Mammary microvascular endothelial cell (primary cell): ENCODE measurements around the gene PELI2.

- RAMPAGE, long total RNA = no peak
Observed at GRCh38 chr14:54718983-54719241, 152.0 kb downstream of the SAMD4A start.

DNA sequence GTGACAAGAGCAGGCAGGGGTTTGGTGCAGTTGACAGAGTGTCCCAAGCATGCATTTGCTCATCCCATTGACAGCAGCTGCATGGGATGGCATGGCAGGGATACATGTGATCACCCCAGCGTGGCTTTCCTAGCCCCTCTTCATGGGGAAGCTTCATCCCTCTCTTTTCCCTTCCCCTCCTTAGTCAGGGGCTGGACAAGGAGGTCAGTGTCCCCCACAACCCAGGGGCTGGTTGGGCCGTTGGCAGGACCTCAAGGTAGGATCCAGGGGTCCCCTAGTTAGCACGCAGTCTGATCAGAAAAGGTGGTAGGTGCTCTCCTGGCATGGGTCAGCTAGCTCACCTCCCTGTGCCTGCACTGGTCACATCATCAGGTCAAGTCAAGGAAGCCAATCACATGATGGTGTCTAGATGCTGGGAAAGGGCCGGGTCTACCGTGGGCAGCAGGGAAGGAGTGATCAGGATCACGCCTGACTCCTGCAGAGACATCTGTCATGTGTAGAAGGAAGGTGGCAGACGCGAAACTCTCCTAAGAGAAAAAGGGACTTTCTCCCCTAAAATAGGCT, 145.0 kb downstream of the GCH1 start:
- RAMPAGE, long total RNA = no peak

DNA sequence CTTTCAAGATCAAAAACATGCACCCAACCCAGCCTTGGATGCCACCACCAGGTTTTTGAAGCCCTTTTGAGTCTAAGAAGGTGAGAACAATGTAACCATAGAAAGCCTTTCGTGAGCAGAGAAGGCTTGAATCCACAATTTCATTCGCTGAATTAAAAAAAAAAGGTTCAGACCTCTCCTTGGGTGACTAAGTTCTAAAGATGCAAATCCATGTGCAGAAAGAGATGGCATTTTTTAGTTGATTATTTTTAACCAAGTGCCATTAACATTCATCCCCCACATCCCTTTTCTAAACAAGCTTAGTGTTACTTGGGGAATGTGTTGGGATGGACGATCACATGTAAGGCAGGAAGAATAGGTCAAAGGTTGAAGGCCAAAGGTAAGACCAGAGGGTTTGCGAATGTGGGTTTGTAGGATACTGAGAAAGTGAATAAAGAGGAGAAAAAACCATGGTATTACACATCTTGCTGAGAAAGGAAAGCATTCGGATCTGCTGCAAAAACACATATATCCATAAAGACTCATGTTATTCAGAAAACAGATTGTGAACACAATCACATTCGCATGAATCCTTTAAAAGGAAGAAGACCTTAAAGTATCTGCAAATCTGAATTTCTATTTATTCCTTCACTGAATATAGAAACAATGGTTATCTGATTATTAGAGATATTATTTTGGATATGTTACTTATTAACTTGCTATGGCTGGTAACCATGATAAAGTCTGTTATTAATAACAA, 111.6 kb downstream of the GCH1 start:
- RAMPAGE, long total RNA = no peak

DNA sequence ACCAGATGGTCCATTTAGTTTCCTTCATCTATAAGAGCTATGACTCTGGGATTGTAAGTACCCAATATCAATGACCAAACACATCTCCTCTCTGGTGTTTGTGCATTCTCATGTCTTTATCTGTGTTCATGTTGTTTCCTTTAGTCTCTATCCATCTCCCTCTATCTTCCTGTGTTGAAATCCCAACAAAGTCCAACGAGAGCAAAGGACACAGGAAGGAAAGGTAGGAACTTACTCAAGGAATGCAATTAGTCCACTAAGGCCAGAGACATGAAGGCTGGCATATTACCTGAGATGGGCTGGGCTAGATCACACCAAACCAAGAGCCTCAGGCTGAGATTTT, 14.4 kb upstream of the LGALS3 start:
- RAMPAGE, long total RNA = no peak

- RAMPAGE, long total RNA = no peak
Observed at GRCh38 chr14:55117641-55118352, 11.3 kb upstream of the LGALS3 start.

DNA sequence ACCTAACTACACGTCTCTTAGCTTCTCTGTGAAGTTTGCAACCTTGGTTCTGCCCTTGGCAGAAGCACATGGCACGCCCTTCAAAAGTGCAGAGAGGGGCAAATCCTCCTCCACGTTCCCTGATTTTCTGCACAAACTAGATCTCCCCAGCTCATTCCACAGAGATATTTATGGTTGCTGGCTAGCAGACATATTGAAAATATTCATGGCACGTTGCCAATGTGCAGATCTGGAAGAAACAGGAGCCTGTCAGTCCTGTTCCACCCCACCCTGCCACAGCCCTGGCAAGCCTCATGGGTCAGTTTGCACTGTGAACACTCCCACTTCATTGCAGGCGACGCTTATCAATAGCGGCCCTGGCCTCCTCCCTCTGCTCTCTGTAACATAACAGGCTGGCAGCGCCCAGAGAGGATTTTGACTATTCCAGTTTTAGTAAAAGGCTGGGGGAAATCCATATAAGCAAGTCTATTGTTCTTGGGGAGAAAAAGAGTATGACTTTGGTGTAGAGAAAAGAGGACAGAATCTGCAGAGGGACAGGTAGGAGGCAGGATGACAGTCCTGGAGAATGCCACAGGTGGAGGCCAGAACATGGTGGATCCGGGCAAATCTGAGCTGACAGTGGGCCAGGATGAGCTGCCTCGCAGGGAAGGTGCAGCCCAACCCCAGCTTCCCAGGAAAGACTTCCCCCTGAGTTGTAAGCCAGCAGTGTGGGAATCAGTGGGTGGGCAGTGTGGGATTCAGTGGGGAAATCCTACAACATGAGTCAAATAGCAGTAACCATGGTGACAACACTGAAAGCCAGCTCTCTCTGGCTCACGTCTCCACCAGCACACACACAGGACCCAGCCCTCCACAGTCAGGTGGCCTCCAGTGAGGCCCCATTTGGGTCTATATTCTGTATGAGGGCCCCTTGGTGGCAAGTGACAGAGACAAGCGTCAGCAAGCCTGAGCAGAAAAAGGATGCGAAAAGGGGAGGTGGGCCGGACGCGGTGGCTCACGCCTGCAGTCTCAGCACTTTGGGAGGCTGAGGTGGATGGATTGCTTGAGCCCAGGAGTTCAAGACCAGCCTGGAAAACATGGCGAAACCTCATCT, 6.2 kb upstream of the LGALS3 start:
- RAMPAGE, long total RNA = no peak

- RAMPAGE, long total RNA = no peak
Observed at GRCh38 chr14:55127726-55127952, 1.4 kb upstream of the LGALS3 start.

DNA sequence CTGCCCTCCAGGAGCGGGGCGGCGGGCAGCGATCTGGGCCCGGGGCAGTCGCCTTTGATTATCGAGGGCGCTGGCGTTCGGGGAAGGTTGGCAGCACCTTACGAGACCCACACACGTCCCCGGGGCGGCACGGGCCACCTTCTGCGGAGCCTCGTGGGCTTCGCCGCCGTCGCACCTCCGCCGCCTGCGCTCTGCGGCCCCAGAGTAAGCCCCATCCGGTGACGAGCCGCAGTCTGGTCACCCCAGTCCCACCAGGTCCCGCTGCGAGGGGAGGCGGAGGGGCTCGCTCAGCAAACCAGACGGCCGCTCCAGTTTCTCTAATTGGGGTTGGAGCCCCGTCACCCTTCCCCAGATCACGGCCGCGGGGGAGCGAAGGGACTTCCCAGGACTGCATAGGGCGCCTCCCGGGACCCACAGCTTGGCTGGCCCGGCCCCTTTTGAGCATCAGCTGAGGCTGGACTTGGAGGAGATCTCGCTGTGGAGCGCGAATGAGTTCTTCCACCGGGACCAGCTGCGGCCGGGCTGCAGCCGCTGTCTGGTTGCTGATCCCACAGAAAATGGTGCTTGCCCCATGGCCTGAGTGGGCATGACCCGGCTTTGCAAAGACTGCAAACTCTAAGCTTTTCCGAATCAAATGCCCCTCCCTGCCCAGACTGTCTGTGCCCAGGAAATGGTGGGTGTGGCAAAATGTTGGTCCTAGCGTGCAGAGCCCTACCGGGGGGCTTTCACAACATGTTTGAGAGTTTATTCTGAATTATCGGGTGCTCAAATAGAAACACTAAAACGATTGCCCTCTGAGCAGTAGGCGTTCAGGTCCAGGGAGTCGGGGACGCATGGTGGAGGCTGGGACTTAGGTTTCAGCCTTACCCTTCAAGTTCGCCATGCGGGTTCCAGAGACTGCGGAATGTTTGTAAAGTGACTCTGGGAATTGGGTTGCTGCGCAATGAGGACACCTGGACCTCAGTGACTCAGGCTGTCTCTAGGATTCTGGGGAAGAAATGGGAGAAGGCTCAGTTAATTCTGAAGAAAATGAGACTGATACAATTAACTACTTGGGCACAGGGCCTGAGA, 727 bp downstream of the LGALS3 start:
- RAMPAGE, long total RNA = no peak

DNA sequence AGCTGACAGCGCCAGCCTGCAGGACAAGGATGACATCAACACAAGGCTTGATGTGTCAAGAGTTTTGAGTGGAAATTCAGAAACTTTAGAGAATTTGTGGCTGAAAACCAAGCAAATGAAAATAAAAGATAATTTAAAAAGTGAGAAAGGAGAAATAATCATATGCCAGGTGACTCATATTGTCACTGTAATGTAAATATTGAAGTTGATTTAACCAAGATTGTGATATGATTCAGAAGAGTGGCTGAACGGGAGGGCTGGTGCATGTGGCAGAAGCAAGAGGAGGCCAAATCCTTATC, 23.0 kb upstream of the TBPL2 start:
- RAMPAGE, long total RNA = no peak

GRCh38 chr14:55634199-55634855, 54.3 kb downstream of the KTN1 start:
- RAMPAGE, long total RNA = no peak

DNA sequence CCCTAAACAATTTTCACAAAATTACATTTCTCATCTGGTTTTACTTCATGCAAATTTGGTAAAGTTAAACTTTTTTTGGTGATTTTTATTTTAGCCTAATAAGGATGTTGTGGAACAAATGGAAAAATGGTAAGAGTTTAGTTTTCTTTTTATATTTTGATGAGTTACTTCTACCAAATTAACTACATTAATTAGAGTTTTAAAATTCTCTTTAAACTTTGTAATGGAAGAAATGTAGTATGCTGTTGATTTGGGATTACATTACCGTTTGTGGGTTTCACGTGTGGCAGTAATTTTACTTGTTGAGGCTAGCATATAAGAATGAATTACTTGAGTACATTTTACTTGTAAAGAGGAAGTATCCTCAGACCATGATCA, 66.9 kb downstream of the KTN1 start:
- RAMPAGE, long total RNA = no peak

GRCh38 chr14:55666856-55667438, 86.9 kb downstream of the KTN1 start:
- RAMPAGE, long total RNA = no peak

GRCh38 chr14:56118210-56119175, at the start of gene PELI2:
Gene PELI2 (plus strand): TSS chr14:56118411.
- RAMPAGE, long total RNA = no peak

DNA sequence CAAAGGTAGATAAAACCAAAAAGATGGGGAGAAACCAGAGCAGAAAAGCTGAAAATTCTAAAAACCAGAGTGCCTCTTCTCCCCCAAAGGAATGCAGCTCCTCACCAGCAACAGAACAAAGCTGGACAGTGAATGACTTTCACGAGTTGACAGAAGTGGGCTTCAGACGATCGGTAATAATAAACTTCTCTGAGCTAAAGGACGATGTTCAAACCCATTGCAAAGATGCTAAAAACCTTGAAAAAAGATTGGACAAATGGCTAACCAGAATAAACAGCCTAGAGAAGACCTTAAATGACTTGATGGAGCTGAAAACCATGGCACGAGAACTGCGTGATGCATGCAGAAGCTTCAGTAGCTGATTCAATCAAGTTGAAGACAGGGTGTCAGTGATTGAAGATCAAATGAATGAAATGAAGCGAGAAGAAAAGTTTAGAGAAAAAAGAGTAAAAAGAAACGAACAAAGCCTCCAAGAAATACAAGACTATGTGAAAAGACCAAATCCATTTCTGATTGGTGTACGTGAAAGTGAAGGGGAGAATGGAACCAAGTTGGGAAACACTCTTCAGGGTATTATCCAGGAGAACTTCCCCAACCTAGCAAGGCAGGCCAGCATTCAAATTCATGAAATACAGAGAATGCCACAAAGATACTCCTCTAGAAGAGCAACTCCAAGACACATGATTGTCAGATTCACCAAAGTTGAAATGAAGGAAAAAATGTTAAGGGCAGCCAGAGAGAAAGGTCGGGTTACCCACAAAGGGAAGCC, 111.6 kb downstream of the PELI2 start:
- RAMPAGE, long total RNA = no peak

- RAMPAGE, long total RNA = no peak
Observed at GRCh38 chr14:56240057-56240820, 122.0 kb downstream of the PELI2 start.

DNA sequence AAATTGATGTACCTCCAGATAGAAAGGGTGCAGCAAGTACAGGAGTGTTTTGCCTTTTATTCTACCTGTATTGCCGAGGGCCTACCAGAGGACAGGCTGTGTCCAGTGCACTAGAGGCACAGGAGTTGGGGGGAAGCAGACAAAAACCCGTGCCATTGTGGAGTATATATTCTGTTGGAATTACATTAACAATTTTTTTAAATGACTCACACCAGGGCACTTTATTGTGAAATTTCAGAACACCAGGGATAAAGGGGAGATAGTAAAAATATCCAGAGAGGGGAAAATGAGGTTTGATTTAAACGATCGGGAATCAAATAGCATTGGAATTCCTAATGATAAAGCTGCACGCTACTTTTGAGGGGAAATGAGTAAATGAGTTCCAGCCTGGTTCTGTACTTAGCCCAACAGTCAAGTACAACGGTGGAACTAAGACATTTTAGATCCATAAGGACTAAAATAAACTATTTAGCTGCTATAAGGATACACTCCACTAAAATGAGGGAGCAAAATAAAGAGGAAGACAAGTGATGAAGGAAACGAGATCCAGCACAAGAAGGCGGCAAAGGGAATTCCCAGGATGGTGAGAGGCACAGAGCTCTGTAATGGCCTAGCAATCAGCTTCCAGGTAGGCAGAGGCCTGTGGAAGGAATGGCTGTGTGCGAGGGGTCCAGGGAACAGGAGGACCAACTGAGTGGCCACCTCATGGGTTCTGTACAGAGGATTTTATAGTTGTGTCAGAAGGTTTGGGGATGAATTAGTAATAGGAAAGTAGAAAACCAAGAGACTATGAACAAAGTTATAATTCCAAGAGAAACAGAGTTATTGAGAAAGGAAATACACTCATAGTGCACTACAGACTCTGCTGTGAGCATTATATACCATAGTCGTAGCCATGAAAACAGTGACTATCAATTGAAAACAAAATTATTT, 123.5 kb downstream of the PELI2 start:
- RAMPAGE, long total RNA = no peak

DNA sequence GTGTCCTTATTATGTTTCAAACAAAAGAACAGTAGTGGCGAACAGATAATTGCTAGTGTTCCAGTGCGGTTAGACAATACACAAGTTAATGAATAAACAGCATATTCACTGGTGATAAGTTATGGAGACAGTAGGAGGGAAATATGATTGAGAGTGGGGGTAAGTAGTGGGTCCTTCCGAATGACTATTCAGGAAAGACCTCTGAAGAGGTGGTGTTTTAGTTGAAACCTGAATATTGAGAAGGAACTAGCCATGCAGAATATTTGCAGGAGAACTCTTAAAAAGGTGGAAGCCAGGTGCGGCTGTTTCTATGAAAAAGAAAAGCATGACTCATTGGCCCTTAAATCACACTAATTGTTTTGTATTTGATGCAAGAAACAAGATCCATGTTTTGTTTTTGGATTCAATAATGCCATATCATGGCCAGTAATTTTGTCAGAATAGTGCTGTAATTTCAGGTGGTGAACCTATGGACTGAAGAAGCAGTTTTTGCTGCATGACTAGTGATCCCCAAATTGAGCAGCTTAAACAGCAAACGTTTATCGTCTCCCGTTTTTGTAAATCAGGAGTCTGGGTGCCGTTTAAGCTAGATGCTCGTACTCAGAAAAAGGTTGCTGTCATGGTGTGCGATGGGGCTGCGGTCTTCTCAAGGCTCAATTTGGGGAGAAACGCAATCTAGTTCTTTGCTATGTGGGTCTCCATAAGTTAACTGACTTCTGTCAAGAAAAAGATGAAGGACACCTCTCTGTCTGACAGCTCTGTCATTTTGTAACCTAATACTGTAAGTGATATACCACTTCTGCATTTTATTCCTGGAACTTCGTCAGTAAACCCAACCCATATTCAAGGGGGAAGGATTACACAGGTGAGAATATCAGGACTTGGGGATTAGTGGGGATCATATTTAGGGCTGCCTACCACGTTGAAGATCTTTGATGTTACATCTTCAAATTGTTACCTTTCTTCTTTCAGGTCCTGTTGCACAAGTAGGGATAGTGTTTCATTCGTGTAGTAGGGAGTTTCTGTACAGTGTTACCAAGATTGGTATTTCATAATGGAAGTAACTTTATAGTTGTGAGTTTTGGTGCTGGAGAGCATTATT, 1.2 kb downstream of the TMEM260 start:
- RAMPAGE, long total RNA = no peak

DNA sequence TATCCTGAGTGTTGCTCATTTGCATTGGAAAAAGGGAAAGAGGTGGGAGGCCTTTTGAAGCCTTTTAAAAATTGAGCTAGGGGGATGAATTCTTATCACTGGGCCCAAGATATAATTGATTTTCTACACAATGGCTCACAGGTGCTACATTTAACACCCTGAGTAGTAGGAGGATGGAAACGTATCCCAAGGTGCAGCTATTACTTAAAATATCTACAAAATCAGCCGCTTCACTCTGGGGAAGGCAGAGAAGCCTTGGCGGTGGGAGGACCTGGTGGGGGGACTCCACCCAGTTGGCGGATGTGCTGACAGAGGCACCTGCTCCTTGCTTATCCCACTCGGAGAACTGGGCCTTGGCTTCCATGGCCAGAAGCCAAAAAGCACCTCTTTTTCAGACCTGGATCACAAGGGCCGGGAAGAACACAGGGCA, 106.4 kb downstream of the OTX2 start:
- RAMPAGE, long total RNA = no peak

GRCh38 chr14:57057736-57058176, 210.9 kb downstream of the EXOC5 start:
- RAMPAGE, long total RNA = no peak

- RAMPAGE, long total RNA = no peak
Observed at GRCh38 chr14:57268101-57268320, 694 bp downstream of the EXOC5 start.